ENCODE measurements around a stretch of chr15.

GRCh38 chr15:89829602-89830001, 14.9 kb upstream of the ANPEP start:
- PRO-cap = no peak

GRCh38 chr15:89852443-89853011, 37.9 kb upstream of the ANPEP start:
- PRO-cap = no peak

DNA sequence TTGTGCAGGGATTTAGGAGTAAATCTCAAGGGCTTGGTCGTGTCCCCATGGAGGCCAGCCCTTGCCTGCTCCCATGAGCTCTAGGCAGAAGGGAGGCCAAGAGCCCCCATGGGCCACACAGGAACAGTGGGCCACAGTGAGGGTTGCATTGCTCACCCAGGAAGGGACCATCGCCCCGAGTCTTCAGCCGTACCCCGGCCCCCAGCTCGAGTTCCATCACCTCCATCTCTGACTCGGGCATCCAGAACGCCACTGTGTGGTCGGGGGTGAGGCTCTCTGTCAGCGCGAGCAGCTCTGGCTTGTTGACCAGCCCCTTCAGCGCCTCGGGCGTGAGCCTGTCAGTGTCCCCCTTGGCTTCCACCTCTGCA, 9.1 kb downstream of the ARPIN start:
- PRO-cap = no peak

DNA sequence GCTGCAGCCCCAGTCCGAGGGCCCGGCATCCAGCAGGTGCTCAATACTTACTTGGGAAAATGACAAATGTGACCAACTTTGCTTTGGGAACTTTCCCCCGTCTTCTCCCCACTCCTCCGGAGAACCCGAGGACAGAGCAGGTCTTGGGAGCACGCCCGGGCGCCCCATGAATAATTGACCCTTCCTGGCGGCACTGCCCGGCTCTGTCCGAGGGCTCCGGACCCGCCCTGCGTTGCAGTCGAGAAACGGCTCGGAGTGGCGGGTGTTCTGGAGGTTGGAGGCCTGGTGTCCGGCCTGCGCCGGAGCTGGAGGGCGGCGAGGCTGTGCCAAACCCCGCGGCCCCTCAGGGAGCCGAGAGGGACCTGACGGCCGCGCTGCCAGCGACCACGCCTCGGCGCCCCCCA, 1.1 kb upstream of the ZNF710 start:
- PRO-cap = no peak

GRCh38 chr15:90001563-90001688, 302 bp downstream of the ZNF710 start:
- PRO-cap = no peak

- PRO-cap = no peak
Observed at GRCh38 chr15:90046764-90047501, 45.8 kb downstream of the ZNF710 start.

DNA sequence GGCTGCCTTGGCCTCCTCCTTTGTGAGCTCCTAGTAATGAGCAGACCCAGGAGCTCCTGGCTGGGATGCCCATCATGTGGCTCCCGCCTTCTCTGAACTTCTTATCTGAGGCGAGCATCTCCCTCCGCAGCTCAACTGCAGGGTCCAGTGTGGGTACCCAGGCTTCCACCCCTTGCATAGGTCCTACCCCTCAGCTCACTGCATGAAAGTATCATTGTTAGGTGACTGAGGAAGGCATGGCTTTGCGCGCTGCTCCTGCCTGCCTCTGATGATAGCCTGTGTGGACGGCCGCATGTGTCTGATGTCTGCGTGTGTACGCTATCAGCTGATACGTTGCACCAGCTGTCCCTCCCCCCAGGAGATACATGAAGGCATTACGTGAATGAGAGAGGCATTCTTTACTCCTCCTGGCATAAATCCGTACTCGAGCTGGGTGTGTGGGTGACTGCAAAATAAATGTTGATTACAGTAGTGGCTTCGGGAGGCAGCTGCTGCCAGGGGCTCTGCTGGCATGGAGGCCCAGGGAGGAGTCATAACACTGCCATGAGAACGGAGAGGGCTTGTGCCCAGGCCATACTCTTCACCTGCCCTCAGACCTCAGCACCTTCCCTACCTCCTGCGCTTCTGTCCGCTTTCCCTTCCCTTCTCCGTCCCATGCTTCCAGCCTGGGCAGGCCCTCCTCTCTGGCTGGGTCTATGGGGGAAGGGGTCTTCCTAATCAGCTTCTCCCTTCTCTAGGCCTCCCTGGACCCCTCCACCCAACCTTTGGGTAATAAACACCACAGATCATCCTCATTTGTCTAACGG, 48.8 kb downstream of the ZNF710 start:
- PRO-cap = no peak

- PRO-cap = no peak
Observed at GRCh38 chr15:90087568-90087921, 14.7 kb downstream of the IDH2 start.

DNA sequence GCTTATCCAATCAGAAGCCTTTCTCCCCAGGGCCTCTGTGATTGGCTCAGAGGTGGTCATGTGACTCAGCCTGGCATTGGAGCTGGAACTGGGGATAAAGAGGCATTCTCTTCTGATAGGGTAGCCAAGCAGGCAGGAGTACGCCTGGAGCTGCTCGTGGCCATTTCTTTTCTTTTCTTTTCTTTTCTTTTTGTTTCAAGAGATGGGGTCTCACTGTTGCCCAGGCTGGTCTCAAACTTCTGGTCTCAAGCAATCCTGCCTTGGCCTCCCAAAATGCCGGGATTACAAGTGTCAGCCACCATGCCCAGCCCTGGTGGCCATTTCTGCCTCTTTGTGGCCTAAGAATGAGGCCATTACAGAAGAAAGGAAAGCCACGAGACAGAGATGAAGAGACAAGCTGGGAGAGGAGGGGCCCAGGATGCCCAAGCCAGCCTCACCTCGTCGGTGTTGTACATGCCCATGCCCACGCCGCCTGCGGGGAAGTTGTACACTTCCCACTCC, 14.3 kb downstream of the IDH2 start:
- PRO-cap = no peak

DNA sequence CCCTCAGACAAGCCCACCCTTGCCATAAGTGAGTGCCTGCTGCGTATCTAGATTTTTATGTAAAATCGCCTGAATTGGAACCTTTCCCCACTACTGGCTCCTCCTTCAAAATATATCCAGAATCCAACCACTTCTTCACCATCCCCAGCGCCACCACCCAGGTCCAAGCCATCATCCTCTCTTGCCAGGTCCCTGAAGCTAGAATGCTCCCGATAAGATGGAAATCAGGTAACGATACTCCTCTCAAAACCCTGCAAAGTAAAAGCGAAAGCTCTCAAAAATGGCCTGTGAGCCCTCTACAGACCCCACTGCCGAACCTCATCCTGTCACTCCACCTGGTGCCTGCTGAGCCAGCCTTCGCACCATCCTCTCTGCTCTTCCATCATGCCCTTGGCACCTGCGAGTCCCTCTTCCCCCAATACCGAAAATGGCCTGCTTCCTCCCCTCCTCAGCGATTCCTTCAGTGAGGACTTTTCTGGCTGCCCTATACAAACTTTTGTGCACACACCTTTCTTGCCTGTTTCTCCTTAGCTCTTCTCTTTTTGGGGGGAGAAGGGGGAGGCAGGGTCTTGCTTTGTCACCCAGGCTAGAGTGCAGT, 3.2 kb downstream of the IDH2 start:
- PRO-cap = no peak

GRCh38 chr15:90100380-90101012, 1.8 kb downstream of the IDH2 start:
- PRO-cap = no peak

DNA sequence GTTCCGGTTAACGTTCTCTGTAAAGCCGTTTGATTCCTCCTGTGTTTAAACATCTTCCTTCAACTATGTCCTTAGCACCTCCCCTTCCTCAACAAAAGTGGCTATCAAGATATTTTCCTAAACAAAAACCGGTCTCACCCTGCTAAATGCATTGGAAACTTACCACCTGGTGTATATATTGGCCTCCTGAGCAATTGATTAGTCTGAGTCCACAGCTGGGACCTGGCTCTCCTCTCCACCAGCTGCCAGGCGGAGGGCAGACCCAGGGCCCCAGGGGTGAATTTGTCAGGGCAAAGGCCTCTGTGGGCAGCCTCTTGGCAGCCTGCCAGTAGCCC, 42.9 kb upstream of the IDH2 start:
- PRO-cap = no peak

DNA sequence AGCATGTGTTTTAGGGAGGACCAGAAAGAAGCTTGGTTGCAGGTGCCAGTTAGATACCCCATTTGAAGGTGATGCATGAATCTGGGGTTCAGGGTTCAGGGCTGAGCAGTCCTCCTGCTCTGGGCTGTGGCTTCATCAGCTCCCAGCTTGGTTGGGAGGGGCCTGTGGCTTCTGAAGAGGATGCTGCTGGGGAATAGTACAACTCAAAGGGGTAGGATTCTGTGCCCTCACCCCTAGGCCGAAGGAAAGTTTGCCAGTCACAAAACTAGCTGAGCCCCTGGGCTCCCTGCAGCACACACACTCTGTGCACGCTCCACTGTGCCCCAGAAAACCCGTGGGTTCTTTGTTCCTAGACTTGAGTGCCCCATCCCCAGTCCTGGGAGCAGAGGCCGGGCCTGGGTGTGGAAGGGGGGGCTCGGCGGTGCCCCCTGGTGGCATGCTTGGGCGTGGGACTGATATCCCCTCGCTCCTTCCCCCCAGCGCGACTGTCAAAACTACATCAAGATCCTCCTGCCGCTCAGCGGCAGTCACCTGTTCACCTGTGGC, 14.4 kb downstream of the CIB1 start:
- PRO-cap = no peak

DNA sequence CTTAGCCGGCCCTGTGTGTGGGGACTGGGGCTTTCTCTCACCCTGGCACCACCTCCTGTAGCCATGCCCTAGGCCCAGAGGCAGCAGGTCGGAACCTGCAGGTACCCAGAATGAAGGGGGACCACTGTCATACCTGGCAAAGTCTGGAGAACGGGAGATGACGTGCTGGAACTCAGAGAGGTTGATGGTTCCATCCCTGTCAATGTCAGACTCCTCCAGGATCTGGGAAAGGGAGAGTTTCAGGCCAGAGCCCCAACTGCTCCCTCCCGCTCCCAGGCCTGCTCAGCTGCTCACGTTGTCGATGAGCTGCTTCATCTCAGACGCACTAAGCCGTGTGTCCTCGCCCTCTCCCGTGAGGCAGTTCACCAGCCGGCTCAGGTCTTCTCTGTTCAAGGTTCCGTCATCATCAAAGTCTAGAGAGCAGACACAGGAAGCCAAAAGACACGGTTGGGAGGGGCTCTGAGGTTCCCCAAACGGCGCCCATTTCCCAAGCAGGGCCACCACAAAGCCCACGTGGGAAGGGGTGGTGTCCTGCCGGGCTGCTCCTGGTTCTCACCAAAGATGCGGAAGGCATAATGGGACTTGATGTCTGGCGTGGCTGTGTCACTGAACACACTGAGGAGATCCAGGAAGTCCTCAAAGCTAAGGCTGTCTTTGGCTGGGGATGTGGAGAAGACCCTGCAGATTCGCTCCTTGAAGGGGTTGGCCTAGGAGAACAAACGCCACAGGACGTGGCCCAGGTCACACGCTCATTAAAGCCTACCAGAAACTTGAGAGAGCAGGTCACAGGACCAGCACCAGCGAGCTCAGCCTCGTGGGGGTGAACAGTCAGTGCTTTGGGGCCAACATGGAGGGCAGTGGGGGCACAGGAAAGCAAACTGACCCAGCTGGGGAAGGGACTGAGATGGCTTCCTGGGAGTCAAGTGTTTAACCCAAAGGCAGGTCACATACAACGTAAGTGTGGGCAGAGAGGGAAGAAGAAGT, 2.6 kb downstream of the CIB1 start:
- PRO-cap = bidirectional peak, plus-strand start at position 581 of the sequence, minus-strand start at position 387 of the sequence

- PRO-cap = no peak
Observed at GRCh38 chr15:90402092-90402708, 14.2 kb downstream of the IQGAP1 start.

- PRO-cap = no peak
Observed at GRCh38 chr15:90413835-90414434, 25.9 kb downstream of the IQGAP1 start.

DNA sequence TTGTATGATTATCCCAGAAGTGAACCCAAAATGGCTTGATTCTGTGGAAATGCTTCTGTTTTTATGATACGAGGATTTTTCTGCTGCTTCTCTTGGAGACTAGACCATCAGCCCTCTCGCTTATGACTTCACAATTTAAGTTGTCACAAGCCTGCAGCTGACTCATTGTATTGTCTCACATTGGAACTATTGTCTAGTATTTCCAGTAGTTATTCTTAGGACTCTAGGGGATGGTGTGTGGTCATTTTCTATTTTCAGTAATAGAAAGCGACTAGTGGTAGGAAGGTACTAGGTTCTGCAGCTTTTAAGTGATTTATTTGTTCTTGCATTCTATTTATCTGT, 66.4 kb upstream of the CRTC3 start:
- PRO-cap = no peak

DNA sequence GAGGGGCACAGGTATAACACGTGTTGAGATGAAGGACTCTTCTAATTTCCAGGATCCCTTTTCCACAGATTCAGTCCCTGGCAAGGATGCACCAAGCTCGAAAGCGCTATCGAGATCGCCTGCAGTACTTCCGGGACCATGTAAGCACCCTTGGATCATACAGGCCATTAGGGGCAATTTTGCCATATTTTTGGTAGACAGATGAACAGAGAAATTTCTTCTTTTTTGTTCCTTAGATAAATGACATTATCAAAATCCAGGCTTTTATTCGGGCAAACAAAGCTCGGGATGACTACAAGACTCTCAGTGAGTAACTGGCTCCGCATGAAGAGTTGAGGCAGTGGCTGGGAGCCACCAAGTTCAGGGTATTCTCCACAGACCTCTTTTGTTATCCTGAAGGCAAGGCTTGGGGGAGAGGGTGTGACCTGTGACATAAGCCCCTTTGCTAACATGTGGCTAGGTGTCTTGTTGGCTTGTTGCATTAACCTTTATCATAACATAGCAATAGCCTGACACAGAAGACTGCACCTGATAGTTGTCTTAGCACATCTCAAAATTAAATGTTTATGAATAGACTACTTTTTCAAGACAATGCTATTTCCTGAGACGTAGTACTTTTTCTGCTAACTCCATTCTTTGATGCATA, 55.8 kb upstream of the CRTC3 start:
- PRO-cap = unidirectional peak, plus-strand start at position 331 of the sequence

- PRO-cap = no peak
Observed at GRCh38 chr15:90570970-90571623, 41.4 kb downstream of the CRTC3 start.

- PRO-cap = no peak
Observed at GRCh38 chr15:90654520-90655334, 62.4 kb upstream of the BLM start.

Measured in penis (tissue), 1 donor.